Epithelial cell of alveolus of lung (primary cell): Measurements from ENCODE around the gene PCBP3.

DNA sequence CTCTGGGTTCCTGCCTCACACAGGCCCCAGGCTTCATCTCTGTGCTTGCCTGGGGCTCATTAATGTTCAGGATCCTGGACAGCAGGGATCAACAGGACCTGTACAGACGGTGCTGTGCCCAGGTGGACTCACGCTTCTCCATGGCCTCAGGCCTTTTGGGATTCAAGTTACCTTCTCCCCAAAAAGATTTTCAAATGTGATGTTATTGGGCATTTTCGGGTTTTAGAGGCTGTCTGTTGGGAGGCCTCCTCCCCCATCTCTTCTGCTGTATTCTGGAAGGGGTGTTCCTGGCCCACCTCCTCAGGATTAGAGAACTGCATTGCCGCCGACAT lies 36.3 kb downstream of the POFUT2 start:
- RAMPAGE, long total RNA, result no peak
- RRBS, result no CpG with 5 or more reads among the region's 5 CpGs

DNA sequence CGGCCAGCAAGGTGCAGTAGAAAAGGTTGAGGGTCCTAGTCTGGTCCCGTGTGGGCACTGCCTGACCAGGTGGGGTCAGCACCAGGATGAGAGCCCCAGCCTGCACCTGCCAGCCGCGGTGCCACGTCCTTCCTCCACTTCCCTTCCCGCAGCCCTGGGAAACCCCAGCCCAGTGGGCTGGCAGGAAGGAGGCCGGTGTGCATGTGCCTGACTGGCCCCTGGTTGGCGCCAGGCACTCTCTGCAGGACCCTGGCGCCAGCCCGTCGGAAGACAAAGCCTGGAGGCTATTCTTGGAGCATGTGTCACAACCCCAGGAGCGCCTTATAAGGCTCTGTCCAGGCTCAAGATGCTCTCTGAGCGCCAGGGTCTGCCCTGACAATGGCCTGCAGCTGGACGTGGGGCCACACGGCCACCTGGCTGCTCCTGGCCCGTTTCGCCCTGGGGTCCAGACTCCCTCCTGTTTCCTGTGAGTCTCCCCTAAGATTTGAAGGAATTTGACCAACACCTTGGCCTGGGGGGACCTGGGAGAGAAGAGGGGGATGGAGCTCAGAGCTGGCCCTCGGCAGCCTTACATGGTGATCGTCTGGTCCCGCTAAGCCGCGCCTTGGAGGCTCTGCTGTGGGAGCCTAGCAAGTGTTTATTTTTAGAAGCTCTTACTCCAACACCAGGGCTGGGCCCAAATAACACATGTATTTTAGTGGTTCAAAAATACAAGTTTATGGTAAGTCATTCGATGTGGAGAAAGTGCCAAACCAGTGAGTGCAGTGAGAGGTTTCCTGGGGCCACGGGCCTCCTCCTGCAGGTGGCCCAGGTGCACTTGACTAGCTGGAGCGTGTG lies 32.0 kb upstream of the POFUT2 start:
- RAMPAGE, long total RNA, result no peak
- RRBS, result no CpG with 5 or more reads among the region's 25 CpGs

- RAMPAGE, long total RNA, result no peak
- RRBS, result no CpG with 5 or more reads among the region's 20 CpGs
Observed at GRCh38 chr21:45320357-45321087, 32.8 kb upstream of the POFUT2 start.

DNA sequence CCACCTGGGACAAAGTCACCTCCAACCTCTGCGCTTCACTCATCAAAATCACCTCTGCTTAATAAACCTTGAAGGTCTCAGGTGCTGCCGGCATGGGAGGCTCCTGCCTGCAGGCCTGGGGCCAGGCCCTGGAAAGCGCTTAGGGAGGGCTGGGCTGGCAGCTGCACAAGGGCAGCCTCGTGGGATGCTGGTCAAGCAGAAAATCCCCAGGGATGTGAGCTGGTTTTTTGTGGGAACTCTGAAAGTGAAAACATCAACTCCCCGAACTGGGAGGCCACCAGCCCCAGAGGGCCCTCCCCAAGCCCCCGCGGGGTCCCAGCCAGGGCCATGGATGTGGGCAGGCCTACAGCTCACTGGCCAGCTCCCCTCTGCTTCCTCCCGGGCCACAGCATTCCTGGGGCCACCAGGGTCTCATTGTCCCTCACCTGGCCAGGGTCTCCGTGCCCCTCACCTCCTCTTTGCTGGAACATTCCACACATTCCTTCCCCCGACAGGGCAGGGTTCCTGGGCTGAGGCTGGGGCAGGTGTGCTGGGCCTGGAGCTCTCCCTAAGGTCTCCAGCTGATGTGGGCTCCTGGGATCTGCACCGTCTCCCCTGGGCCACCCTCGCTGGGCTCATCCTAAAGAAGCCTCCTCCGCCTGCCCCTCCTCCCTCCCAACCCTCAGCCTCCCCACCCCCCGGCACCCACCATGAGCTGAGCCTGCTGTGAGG lies 35.9 kb upstream of the POFUT2 start:
- RAMPAGE, long total RNA, result no peak
- RRBS, result no CpG with 5 or more reads among the region's 14 CpGs

DNA sequence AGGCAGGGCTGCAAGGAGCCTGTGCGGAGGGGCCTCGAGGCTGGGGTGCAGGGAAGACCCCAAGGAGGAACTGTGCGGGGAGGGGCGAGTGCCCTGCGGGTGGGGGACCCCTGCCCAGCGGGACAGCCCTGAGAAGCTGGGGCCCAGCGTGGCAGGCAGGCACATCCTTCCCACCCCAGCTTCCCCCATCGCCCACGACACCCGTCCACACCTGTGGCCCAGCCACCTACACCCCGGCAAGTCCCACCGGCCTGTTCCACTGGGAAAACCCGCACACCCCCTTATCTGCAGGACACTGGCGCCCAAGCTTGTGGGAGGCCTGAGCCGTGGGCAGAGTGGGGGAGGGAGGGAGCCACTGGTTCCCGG lies 37.5 kb upstream of the POFUT2 start:
- RAMPAGE, long total RNA, result no peak
- RRBS, result 67% methylated on average over 1 of the region's 16 CpGs

DNA sequence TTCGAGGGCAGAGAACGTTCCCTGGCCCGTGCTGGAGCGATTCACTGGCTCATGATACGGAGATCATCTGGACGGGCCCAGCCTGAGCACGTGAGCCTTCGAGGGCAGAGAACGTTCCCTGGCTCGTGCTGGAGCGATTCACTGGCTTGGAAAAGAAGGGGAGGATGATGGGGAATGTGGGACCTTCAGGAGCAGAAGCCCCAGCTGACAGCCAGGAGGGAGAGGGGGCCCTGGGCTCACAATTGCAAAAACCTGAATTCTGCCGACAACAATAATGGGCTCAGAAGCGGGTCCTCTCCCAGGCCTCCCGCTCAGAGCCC lies 34.3 kb upstream of the COL18A1 start:
- RAMPAGE, long total RNA, result no peak
- RRBS, result no CpG with 5 or more reads among the region's 14 CpGs

GRCh38 chr21:45456380-45457107 lies 51.6 kb downstream of the COL18A1 start:
- RAMPAGE, long total RNA, result no peak
- RRBS, result 82% methylated on average over 9 of the region's 50 CpGs

DNA sequence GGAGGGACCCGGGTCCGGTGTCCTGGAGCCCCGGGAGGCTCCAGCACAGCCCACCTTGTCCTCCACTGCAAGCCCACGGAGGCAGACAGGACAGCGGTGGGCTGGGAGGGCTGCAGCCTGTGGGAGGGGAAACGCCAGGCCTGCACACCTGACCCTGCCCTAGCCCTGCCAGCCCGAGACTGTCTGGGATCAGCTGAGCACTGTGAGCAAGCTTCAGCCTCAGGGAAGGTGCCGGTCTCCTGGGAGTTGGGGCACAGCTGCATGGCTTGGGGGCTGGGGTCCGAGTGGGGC lies 53.6 kb downstream of the COL18A1 start:
- RAMPAGE, long total RNA, result no peak
- RRBS, result 88% methylated on average over 2 of the region's 9 CpGs

GRCh38 chr21:45479731-45480266 lies 62.4 kb downstream of the SLC19A1 start:
- RAMPAGE, long total RNA, result no peak
- RRBS, result no CpG with 5 or more reads among the region's 21 CpGs

GRCh38 chr21:45556038-45556558 lies 13.9 kb upstream of the SLC19A1 start:
- RAMPAGE, long total RNA, result no peak
- RRBS, result 11% methylated on average over 5 of the region's 25 CpGs

DNA sequence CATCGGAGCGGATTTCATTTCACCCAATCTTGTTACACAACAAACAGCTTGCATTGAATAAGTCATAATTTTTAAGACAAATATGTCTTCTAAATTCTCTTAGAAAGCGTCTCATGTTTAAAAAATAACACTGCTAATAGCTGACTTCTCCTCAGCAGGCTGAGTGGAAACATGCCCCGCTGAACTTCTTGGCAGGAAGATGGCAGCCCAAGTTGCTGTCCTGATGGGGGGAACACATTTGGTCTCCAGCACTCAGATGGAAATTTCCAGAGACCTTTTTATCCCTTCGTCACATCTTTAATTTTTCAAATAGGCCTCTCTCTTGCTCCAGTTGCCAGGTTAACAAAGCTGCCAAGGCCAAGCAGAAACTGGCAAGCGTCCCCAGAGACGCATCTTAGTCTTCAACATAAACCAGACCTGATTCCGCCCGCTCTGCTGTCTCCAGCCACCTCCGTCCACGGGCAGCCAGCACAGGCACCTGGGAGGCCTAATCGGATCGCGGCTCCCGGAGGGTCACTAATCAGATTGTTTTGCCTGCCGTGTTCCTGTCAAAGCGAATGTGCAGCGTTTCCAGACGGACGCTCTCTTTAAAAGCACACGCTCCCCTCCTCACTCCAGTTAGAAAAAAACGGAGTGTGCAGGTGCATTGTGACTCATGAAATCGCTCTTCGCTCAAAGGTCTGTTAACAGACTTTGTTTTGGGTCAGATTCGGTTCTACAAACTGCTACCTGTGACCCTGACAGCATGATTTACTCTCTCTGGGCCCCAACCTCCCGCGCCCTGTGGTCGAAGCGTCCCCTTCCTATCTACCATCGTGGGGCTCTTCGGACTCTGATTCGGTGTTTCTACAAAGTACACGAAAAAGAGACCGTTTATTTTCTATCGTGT lies 29.0 kb upstream of the SLC19A1 start:
- RAMPAGE, long total RNA, result no peak
- RRBS, result no CpG with 5 or more reads among the region's 35 CpGs

GRCh38 chr21:45608655-45609301 lies 34.7 kb upstream of the PCBP3 start:
- RAMPAGE, long total RNA, result no peak
- RRBS, result no CpG with 5 or more reads among the region's 13 CpGs

DNA sequence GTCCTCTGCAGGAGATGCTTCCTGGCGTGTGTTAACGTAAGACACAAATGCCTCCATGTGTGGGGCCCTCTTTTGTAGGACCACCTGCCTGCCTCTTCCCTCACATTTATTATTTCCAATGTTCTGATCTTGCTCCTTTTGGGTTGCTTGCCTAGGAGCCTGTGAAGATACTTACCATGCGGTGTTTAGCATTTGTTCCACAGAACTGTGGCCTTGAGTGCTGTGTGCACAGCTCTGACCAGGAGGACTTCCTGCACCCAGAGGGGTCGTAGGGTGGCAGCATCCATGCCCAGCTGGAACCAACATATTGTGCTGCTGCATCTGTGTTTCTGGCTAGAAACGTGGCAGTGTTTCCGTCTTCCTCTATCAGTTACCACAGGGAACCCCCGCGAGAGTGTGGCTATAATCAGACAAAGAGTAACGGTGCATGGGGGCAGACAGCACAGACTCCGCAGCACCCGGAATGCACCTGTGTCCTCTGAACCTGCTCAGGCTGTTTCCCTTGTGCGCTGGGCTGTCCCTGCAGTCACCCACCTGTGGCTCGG lies 11.6 kb upstream of the PCBP3 start:
- RAMPAGE, long total RNA, result no peak
- RRBS, result no CpG with 5 or more reads among the region's 13 CpGs

- RAMPAGE, long total RNA, result no peak
- RRBS, result 31% methylated on average over 10 of the region's 31 CpGs
Observed at GRCh38 chr21:45640651-45641648, 2.6 kb upstream of the PCBP3 start.

DNA sequence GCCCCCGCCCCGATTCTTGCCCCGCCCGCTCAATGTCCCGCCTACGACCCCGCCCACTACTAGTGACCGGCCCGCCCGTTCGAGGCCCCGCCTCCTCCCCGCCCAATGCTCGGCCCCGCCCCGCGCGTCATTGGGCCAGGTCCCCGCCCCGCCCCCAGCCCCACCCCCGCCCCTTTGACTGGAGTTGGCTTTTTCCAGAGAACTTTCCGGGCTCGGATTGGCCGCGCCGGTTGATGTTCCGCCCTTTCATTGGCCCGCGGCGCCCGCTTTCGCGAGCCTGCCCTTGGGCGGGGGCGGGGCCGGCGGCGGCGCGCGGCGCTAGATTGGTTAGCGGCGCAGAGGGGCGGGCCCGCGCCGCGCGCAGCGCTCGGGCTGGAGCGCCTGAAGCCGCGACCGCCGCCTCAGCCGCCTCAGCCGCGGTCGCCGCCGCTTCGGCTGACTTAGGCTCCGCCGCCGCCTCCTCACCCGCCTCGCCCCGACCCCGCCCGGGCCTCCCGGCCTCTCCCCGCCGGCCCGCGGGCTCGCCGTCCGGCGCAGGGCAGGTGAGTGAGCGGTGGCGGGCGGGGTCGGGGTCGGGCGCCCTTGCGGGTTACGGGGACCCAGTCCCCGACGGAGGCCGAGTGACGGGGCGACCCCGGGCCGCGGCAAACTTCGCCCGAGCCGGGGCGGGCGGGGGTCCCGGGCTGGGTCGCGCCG lies at the start of gene PCBP3:
Gene PCBP3 (plus strand): TSS at position 399 of the 696 bp plus-strand sequence.
- RAMPAGE, long total RNA, result no peak
- RRBS, result under 1% methylated on average over 10 of the region's 106 CpGs

DNA sequence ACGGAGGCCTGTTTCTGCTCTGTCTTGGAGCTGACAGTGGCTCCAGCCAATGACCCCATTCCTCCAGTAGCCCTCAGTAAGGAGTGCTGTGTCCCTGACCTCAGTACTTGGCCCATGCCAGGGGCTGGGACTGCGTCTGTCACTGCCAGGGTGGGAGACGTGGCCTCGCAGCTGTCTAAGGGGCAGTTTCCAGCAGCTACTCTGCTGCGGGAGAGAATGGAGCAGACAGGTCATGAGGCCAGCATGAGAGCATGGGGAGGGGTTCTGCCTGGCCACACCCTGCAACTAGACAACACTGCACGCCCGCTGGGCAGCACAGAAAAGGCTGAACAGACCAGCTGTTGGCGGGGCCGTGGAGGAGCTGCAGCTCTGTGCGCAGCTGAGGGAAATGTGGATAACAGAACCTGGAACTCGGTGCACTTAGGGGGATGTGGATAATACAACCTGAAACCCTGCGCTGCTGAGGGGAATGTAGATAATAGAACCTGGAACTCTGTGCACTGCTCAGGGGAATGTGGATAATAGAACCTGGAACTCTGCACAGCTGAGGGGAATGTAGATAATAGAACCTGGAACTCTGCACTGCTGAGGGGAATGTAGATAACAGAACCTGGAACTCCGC lies 91.5 kb upstream of the COL6A1 start:
- RAMPAGE, long total RNA, result no peak
- RRBS, result no CpG with 5 or more reads among the region's 13 CpGs

DNA sequence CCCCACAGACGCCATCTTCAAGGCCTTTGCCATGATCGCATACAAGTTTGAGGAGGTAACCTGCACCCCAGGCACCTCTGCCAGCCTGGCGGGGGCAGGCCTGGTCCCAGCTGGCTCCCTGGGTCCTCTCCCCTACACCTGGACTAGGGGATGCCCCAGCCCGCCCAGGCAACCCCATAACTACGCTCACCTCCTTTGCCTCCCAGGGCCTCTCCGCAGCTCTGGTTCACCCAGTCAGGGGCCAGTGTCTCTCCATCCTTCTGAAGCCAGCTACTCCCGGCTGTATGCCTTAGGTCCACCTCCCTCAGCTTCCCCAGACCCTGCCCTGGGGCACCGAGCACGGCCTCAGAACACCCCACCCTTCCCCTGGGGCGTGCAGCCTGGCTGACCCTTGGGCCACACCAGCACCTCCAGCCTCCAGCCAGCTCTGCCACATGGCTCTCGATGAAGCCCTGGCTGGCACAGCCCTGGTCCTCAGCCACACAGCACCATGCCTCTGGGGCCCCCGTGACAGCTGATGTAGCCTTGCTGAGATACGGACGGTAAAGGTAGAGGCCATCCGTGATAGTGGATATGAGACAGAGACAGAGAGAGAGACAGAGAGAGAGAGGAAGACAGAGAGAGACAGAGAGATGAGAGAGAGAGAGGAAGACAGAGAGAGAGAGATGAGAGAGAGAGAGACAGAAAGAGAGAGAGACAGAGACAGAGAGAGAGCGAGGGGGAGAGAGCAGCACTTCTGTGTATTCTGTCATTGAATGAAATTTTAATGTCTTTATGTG lies 80.3 kb upstream of the COL6A1 start:
- RAMPAGE, long total RNA, result no peak
- RRBS, result no CpG with 5 or more reads among the region's 16 CpGs

DNA sequence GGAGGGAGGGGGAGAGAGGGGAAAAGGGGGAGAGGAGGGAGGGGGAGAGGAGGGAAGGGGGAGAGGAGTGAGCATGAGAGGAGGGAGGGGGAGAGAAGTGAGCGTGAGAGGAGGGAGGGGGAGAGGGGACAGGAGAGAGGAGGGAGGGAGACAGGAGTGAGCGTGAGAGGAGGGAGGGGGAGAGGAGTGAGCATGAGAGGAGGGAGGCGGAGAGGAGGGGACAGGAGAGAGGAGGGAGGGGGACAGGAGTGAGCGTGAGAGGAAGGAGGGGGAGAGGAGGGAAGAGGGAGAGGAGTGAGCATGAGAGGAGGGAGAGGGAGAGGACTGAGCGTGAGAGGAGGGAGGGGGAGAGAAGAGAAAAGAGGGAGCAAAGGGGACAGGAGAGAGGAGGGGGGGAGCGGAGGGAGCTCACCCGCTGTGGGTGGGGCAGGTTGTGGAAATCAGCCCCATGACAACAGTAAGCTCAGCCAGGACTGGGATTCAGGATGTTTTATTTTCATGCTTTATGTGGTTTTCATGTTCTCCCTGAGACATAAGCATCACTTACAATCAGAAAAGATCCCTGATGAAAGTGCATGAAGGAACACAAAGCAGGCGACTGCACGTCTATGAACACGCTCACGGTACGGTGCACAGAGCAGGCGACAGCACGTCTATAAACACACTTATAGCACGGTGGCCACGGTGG lies 3.3 kb upstream of the COL6A1 start:
- RAMPAGE, long total RNA, result no peak
- RRBS, result no CpG with 5 or more reads among the region's 16 CpGs

DNA sequence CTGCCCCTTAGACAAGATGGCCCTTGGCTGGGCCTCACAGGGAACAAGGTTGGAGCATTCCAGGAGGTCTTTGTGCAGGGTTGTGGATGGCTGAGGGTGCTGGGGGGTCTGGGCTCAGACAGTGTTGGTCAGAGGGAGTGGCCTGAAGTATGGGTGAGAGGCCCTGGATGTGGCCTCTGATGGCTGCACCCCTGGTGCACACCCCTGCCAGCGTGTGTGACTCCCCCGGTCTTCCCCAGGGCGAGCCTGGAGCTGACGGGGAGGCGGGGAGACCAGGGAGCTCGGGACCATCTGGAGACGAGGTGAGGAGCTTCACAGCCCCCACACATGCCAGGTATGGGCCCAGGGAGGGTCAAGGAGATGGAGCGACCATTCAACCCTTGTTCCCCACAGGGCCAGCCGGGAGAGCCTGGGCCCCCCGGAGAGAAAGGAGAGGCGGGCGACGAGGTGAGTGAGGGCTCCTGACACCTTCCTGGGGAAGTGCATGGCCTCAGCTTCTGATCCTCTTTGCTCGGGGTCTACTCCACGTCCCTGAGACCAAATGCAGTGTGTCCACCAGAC lies 10.3 kb downstream of the COL6A1 start:
- RAMPAGE, long total RNA, result no peak
- RRBS, result no CpG with 5 or more reads among the region's 15 CpGs

- RAMPAGE, long total RNA, result no peak
- RRBS, result no CpG with 5 or more reads among the region's 18 CpGs
Observed at GRCh38 chr21:46053072-46053650, 44.8 kb upstream of the COL6A2 start.